Stomach (tissue), 7 donors: Measurements from ENCODE around the genes ZSCAN12 and GPX6.

DNA sequence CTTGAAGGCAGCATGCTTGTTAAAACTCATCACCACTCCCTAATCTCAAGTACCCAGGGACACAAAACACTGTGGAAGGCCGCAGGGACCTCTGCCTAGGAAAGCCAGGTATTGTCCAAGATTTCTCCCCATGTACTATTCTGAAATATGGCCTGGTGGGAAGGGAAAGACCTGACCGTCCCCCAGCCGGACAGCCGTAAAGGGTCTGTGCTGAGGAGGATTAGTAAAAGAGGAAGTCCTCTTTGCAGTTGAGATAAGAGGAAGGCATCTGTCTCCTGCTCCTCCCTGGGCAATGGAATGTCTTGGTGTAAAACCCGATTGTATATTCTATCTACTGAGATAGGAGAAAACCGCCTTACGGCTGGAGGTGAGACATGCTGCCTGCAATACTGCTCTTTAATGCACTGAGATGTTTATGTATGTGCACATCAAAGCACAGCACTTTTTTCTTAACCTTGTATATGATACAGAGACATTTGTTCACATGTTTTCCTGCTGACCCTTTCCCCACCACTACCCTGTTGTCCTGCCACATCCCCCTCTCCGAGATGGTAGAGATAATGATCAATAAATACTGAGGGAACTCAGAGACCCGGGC, 85.4 kb upstream of the ZNF322 start:
- PRO-cap = no peak
- RAMPAGE, long total RNA, 5 experiments = no peak in any of the 5 experiments
- RRBS = no CpG with 5 or more reads among the region's 9 CpGs

DNA sequence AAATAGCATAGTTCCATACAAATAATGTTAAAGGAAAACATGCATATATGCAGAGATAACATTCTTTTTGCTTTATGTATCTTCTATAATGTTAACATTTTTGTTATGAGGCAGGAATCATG, 262 bp upstream of the H4C9 start:
- PRO-cap = no peak
- RAMPAGE, long total RNA, 5 experiments = no peak in any of the 5 experiments

DNA sequence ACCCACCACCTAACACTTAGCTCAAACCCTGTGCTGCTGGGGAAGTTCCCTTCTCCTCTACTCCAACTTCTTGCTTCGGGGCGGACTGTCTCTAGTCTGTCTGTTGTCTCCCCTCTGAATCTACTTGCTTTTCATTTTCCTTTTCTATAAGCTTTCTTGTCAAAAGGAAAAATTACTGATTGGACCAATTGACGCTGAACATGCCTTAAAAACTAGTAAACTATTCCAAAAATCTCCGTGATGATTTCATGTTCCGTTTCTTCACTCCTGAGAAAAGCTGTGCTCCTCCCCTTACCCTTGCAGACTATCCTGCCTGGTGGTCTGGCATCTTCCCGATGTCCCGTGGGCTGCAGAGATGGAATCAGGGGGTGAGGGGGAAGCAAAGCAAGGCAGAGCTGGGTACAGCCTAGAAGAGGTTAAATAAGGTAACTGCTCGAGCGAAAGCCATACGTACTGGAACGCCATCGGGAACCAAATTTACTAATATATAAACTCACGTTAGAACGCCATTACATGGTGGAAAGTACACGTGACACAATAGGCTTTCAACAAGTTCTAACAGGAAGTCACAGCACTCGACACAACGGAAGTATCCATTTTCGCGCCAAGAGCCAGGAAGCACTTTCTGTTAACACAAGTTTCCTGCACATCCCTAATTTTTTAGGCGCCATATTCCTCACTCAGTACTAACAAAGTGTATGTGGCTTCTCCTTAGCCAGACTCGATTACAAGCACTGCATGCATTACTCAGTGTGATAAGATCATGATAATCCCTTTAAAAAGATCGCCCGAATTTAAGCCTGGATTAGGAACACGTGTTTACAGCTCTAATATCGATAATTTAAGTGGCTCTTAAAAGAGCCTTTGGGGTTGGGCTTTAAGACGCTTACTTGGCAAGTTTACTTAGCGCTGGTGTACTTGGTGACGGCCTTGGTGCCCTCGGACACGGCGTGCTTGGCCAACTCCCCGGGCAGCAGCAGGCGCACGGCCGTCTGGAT, 837 bp downstream of the H2BC12 start:
- PRO-cap = bidirectional peak, plus-strand start at position 94 of the sequence, minus-strand start at position 122 of the sequence; bidirectional peak, plus-strand start at position 596 of the sequence, minus-strand start at position 460 of the sequence
- RAMPAGE, long total RNA, 5 experiments = no peak in any of the 5 experiments
- RRBS = no CpG with 5 or more reads among the region's 35 CpGs

GRCh38 chr6:27188299-27189241, 41.7 kb downstream of the H2AC12 start:
- PRO-cap = bidirectional peak, plus-strand start at chr6:27188642, minus-strand start at chr6:27188493
- RAMPAGE, long total RNA, 5 experiments = no peak in any of the 5 experiments
- RRBS = 5% methylated on average over 2 of the region's 28 CpGs

- PRO-cap = bidirectional peak, plus-strand start at chr6:27472517, minus-strand start at chr6:27472373
- RAMPAGE, long total RNA, 5 experiments = start-site peak on the minus strand in 2 of 5 experiments, at chr6:27472365-27472455 at its widest, 5 to 17 reads per replicate
- RRBS = no CpG with 5 or more reads among the region's 16 CpGs
These were observed 766 bp downstream of the ZNF184 start for GRCh38 chr6:27472074-27472604.

- PRO-cap = no peak
- RAMPAGE, long total RNA, 5 experiments = no peak in any of the 5 experiments
- RRBS = no CpG with 5 or more reads among the region's 28 CpGs
These were observed 29.8 kb upstream of the ZNF184 start for GRCh38 chr6:27502574-27503320.

- PRO-cap = no peak
- RAMPAGE, long total RNA, 5 experiments = no peak in any of the 5 experiments
- RRBS = no CpG with 5 or more reads among the region's 19 CpGs
These were observed 71.3 kb upstream of the ZNF184 start for GRCh38 chr6:27544223-27544645.

DNA sequence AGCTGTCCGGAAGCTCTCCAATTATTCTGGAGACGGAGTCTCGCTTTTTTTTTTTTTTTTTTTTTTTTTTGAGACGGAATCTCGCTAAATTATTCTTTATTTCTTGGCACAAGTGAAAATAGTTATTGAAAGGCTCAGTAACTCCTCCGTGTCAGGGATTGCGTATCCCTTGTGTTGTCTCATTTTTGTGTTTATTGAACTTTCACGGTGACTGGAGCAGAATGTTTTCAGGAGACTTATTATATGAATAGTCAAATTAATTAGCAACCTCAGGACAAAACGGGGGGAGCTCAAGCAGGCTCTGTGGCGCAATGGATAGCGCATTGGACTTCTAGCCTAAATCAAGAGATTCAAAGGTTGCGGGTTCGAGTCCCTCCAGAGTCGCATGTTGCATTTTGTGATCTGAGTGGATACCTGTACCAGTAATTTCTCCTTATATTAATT, 89.0 kb upstream of the ZNF184 start:
- PRO-cap = no peak
- RAMPAGE, long total RNA, 5 experiments = no peak in any of the 5 experiments
- RRBS = no CpG with 5 or more reads among the region's 14 CpGs

DNA sequence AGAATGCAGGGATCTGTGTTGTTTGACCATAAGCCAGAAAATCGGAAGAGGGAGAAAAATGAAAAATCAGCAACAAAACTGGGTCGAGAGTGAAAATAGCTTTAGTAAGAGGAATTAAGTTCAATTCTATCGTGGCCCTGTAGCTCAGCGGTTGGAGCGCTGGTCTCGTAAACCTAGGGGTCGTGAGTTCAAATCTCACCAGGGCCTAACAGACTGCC, 145.2 kb upstream of the ZNF184 start:
- PRO-cap = no peak
- RAMPAGE, long total RNA, 5 experiments = no peak in any of the 5 experiments
- RRBS = no CpG with 5 or more reads among the region's 7 CpGs

- PRO-cap = no peak
- RAMPAGE, long total RNA, 5 experiments = no peak in any of the 5 experiments
- RRBS = no CpG with 5 or more reads among the region's 10 CpGs
These were observed 850 bp downstream of the H2AC13 start for GRCh38 chr6:27808769-27809276.

- PRO-cap = no peak
- RAMPAGE, long total RNA, 5 experiments = no peak in any of the 5 experiments
- RRBS = no CpG with 5 or more reads among the region's 1 CpG
These were observed 1.4 kb downstream of the H2AC14 start for GRCh38 chr6:27813213-27813543.

- PRO-cap = bidirectional peak, plus-strand start at chr6:27894592, minus-strand start at chr6:27894609
- RAMPAGE, long total RNA, 5 experiments = no peak in any of the 5 experiments
- RRBS = 1% methylated on average over 8 of the region's 31 CpGs
These were observed 1.1 kb downstream of the H2BC17 start for GRCh38 chr6:27894275-27894849.

GRCh38 chr6:27942903-27943551, 14.0 kb upstream of the OR2B6 start:
- PRO-cap = no peak
- RAMPAGE, long total RNA, 5 experiments = no peak in any of the 5 experiments
- RRBS = no CpG with 5 or more reads among the region's 6 CpGs

- PRO-cap = no peak
- RAMPAGE, long total RNA, 5 experiments = no peak in any of the 5 experiments
- RRBS = no CpG with 5 or more reads among the region's 1 CpG
These were observed 14.3 kb downstream of the ZKSCAN8 start for GRCh38 chr6:28155930-28156523.

DNA sequence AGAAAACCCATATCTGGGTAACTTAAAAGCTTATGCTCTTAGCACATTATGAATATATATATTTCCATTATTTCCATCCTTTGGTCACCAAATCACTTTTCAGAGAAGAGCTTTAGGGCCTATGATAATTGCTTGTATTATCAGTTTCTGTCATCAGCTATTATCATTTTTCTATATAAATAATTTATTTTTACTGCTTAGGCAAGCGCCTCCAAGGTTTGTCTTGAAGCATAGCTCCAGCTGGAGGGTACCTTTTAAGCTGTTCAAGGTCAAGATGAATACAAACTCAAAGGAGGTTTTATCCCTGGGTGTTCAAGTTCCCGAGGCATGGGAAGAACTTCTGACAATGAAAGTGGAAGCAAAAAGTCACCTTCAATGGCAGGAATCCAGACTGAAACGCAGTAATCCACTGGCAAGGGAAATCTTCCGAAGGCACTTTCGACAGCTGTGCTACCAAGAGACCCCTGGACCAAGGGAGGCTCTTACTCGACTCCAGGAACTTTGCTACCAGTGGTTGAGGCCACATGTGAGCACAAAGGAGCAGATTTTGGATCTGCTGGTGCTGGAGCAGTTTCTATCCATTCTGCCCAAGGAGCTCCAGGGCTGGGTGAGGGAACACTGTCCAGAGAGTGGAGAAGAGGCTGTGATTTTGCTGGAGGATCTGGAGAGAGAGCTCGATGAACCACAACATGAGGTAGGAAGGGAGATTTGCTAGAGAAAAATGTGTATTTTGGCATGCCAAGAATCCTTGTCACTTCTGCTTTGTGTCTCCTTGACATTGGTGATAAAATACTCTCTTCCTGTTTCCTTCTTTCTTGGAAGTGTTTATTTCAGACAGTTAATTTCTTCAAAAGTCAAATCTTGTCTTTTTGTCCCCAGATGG, 2.0 kb downstream of the ZSCAN9 start:
- PRO-cap = no peak
- RAMPAGE, long total RNA, 5 experiments = start-site peak on the plus strand in 2 of 5 experiments, centred at positions 196 to 486 of the sequence, 6 to 14 reads per replicate
- RRBS = no CpG with 5 or more reads among the region's 7 CpGs

DNA sequence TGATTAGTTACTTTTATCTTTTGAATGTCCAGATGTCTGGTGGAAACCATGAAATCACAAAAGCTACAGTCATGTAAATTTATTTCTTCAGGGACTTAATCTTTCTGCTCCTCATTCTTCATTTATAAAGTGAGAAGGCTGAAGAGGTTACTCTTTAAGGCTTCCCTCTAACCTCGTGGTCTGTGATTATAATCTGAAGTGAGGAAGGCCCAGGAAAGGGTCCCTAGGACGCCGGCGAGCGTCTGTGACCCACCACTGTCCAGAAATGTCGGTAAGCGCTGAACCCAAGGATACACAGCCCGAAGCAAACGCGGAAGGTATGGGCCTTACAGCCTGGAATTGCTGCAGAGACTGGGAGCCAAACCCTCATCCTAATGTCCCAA, 437 bp downstream of the ZSCAN12 start:
- PRO-cap = no peak
- RAMPAGE, long total RNA, 5 experiments = no peak in any of the 5 experiments
- RRBS = no CpG with 5 or more reads among the region's 10 CpGs

DNA sequence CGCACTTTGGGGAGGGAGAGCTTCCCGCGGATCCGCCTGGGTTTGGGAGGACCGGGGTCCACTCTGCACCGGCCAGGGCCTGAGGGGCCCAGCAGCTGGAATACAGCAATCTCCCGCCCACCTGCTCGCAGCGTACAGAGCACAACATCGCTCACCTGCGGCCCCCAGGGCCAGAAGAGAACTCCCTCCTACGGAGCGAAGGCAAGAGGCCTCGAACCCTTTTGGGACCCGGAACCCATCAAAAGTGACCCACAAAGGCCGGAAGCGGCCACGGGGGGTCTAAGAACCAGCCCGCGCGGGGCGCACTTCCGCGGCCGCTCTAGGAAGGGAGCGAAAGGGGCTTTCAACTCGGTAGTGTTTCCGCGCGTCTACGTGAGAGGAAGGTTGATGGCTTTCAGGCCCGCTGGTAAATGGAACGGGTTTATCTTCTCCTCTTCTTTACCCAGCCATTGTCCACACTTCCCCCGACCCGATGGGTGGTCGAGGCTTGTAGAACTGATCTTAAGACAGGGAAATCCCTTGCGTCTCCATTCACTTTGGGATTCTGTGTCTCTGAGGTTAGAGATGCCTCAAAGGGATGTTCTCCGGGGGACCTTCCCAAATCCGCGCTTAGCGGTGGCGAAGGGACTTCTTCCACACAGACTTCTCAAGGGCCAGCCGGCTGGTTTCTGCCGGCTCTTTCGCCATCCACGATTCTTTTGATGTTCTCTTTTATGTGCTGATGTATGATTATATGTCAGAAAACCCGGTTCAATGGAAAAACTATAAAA, at the start of gene ZSCAN12:
ZSCAN12 (minus strand) TSS at position 246 of the 770 bp plus-strand sequence.
- PRO-cap = bidirectional peak, plus-strand start at position 386 of the sequence, minus-strand start at position 226 of the sequence
- RAMPAGE, long total RNA, 5 experiments = start-site peak on the minus strand in 2 of 5 experiments, centred at positions 245 to 251 of the sequence, 49 to 96 reads per replicate
- RRBS = 19% methylated on average over 6 of the region's 47 CpGs

DNA sequence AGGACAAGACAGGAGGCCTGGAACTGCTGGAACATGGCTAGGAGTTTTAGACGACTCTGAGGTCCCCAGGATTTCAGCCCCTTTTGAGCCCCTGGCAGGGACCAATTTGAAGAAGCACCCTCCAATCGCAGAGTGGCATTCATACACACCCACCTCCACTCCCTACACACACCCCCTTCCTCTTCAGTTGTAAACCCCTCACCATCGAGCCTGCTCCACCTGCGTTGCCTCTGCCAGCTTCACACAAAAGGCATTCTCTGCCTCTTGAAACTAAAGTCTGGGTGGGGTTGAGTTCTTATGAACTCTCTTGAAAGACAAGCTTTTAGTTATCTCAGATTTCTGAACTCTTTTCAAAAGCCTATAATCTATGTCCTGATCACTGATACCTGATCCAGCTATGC, at the start of gene GPX6:
GPX6 (minus strand) TSS at position 85 of the 401 bp plus-strand sequence.
- PRO-cap = no peak
- RAMPAGE, long total RNA, 5 experiments = no peak in any of the 5 experiments
- RRBS = no CpG with 5 or more reads among the region's 4 CpGs

- PRO-cap = no peak
- RAMPAGE, long total RNA, 5 experiments = no peak in any of the 5 experiments
- RRBS = no CpG with 5 or more reads among the region's 18 CpGs
These were observed 86.6 kb upstream of the SCAND3 start for GRCh38 chr6:28673570-28674165.

- PRO-cap = no peak
- RAMPAGE, long total RNA, 5 experiments = no peak in any of the 5 experiments
- RRBS = no CpG with 5 or more reads among the region's 16 CpGs
These were observed 129.2 kb downstream of the TRIM27 start for GRCh38 chr6:28794601-28794951.